LUHMES (cell line): ENCODE measurements around the genes SRMS and ABHD16B.

GRCh38 chr20:63547490-63548056, at the start of gene SRMS:
TSS of gene SRMS (minus strand) at chr20:63547749.
- PRO-cap = no peak

DNA sequence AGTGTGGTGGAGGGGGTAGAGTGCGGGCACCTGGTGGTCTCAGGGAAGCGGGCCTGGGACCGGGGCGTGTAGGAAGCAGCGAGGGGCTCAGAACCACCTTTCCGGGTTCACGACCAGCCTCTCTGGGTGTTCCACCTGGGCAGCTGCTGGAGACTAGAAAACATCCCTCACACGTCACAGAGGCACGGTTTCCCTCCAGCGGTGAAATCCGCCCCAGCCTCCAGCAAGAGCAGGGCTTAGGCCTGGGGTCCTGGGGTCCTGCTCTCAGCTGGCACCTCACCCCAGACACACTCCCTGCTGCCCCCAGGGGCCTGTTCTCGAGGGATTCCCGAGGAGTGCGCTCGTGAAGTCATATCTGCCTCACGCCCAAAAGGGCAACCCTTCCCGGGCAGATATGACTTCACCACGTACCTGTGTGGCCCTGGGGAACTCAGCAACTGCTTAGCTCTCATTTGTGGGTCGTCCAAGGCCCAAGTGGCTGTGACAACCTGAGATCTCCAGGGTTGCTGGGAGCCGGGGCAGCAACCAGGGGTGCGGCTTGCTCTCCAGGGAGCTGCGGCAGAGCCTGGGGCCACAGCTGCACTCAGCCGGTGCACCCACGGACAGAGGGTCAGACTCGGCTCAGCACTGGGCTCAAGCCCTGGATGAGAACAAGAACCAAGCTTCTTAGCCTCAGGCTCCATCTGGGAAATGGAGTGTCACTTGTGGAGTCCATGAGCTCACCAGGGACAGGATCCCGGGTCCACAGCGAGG, 545 bp downstream of the FNDC11 start:
- PRO-cap = no peak

- PRO-cap = no peak
These were observed 9.5 kb downstream of the FNDC11 start for GRCh38 chr20:63563195-63564130.

GRCh38 chr20:63567051-63567776, 6.8 kb downstream of the HELZ2 start:
- PRO-cap = no peak

GRCh38 chr20:63589528-63590580, 15.8 kb upstream of the HELZ2 start:
- PRO-cap = no peak

GRCh38 chr20:63599086-63600188, 25.4 kb upstream of the HELZ2 start:
- PRO-cap = no peak

- PRO-cap = no peak
These were observed 8.4 kb upstream of the GMEB2 start for GRCh38 chr20:63635208-63635711.

- PRO-cap = no peak
These were observed 5.7 kb upstream of the TNFRSF6B start for GRCh38 chr20:63690684-63691136.

DNA sequence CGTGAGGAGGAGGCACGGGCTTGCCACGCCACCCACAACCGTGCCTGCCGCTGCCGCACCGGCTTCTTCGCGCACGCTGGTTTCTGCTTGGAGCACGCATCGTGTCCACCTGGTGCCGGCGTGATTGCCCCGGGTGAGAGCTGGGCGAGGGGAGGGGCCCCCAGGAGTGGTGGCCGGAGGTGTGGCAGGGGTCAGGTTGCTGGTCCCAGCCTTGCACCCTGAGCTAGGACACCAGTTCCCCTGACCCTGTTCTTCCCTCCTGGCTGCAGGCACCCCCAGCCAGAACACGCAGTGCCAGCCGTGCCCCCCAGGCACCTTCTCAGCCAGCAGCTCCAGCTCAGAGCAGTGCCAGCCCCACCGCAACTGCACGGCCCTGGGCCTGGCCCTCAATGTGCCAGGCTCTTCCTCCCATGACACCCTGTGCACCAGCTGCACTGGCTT, 627 bp downstream of the TNFRSF6B start:
- PRO-cap = no peak

- PRO-cap = no peak
These were observed 1.7 kb downstream of the TNFRSF6B start for GRCh38 chr20:63697996-63698760.

- PRO-cap = no peak
These were observed 3.5 kb downstream of the ARFRP1 start for GRCh38 chr20:63704081-63704807.

DNA sequence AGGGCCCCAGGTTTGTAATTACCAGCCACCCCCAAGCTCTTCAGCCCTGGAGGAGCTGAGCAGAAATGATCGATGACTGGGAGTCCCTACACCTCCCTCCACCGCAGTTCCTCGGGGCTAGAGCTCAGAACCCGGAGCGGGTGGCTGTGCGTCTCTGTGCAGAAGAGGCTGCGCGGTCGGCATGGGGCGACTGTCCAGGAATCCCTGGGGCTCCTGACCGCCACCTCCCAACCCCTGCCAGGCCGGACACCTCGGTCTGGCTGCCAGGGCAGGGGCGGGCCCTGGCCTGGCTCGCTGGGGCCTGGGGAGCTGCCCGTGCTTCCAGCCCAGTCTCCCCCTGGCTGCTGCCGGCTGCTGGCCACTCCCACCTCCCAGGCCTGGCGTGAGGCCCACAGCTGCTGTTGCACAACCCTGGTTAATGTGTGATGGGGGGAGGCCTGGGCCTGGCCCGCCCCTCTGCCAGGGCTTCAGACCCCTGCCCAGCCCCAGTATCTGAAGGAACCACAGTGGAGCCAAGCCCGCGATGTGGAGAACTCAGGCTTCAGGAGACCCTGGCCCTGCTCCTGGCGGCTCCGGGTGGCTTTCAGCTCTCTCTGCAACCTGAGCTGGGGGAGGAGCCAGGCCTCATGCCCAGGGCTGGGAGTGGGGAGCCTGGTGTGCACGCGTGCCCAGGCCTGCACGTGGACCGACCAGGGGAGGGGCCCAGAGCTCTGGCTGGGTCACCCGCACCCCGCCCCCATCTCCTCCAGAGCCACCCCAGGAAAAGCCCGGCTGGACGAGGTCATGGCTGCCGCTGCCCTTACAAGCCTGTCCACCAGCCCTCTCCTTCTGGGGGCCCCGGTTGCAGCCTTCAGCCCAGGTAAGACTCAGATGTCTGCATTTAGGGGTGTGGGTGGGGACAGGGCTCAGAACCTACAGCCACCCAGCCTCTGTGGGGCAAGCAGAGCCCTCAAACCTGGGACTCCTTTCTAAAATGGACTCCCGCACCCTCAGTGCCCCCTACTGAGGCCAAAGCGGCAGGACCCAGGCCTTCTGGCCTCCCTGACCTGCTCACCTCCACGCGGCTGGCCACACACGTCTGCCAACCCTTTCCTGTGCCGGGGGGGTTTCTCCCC, 1.4 kb downstream of the SLC2A4RG start:
- PRO-cap = bidirectional peak, plus-strand start at position 497 of the sequence, minus-strand start at position 560 of the sequence; bidirectional peak, plus-strand start at position 632 of the sequence, minus-strand start at position 579 of the sequence

DNA sequence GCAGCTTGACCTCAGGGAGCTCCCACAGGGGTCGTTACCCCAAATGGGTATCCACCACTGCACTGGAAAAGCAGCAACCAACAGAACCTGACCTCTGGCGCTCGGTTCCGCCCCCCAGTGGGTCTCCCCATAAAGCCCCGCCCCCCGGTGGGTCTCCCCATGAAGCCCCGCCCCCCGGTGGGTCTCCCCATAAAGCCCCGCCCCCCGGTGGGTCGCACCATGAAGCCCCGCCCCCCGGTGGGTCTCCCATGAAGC, 11.9 kb downstream of the SLC2A4RG start:
- PRO-cap = no peak

DNA sequence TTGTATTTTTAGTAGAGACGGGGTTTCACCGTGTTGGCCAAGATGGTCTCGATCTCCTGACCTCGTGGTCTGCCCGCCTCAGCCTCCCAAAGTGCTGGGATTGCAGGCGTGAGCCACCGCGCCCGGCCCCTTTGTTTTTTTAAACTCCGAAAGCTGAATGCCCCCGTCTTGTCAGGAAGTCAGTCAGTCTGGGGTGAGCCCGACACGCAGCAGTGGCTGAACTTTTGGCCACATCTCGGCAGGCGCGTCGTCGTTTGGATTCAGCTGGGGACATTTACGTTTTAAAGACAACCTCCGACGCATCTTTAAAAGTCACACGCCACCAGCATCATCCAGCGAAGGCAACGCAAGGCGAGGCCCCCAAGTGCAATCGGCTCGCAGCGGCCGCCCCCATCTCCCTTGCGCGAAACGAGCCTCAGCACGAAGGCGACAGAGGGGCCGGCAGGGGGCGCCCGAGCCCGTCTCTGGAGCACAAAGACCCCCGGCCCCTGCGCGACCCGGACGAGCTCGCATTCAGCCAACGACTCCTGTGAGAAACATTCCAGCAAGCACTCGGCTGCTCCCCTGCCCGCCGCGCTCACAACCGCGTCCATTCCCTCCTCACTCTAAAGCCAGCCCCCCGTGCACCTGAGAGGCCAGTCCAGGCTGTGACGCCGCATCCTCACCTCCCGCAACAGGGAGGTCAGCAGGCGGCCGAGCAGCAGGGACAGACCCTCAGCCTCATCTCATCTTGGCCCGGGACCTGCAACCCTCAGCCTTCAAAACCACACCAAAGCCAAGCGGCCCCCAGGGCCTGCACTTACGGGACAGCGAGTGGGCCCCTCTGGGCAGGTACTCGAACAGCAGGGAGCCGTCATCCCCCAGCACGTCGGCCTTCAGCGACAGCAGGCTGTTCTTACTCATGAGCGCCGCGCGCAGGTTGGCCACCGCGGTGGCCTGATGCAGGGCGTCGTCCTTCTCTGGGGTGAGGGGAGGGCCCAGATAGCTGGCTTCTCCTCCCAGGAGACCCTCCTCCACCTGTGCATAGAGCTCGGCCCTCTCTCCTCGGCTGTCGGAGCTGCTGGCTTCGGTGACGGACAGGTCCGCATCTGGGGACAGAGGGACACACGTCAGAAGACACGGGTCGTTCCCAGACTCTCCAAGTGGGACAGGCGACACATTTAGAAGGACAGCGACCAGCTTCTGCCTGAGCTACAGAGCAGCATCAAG, 35.7 kb downstream of the SLC2A4RG start:
- PRO-cap = no peak

DNA sequence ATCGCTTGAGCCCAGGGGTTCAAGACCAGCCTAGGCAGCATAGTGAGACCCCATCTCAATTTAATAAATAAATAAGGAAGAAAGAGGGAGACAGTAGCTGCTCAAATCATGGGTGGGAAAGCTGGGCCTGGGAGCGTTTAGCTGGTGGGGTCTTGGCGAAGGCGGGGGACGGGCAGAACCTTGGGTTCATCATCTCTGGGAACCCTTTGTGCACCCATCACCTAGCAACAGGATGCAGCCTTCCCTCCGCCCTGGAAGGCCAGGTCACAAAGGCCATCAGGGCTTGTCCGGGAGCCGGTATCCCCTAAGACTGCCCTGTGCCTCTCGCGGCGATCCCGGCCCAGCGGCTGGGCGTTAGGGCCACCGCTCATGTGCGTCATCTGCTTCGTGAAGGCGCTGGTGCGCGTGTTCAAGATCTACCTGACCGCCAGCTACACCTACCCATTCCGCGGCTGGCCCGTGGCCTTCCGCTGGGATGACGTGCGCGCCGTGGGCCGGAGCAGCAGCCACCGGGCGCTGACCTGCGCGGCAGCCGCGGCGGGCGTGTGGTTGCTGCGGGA, at the start of gene ABHD16B:
Gene ABHD16B, plus strand, starts transcription at position 327 of the 560 bp plus-strand sequence.
- PRO-cap = no peak

GRCh38 chr20:63885375-63885959, 9.5 kb upstream of the DNAJC5 start:
- PRO-cap = no peak

DNA sequence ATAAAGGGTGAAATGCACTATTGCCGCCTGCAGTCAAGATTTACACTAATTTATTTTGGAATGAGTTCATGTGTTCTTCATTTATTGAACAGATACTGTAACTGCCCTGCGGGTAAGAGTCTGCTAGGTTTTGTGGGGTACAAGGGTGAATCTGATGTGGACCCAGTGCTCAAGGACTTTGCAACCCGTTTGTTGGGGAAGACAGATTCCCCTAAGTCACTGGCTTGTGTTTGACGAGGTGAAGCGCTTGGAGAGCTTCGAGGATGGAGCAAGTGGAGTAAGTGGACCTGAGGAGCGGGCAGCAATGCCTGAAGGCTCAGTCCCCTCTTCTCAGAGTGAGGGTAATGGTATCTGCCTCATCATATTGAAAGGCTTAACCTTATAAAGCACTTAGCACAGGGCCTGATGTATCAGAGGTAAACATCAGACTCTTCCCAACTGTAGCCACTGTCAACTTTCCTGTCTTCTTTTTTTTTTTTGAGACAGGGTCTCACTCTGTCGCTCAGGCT, 2.4 kb upstream of the DNAJC5 start:
- PRO-cap = no peak

DNA sequence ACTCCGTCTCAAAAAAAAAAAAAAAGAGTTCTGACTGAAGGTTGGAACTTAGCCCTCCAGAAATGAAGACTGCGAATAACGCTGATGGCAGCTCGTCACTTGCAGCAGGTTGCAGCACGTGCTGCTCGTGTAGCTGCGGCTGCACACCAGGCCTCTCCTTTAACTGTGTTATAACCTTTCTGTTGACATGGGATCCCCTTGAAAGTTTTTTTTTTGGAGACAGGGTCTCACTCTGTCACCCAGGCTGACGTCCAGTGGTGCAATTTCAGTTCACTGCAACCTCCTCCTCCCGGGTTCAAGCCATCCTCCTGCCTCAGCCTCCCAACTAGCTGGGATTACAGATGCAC, 26.6 kb downstream of the DNAJC5 start:
- PRO-cap = no peak

GRCh38 chr20:63939466-63940128, 16.6 kb downstream of the UCKL1 start:
- PRO-cap = no peak

DNA sequence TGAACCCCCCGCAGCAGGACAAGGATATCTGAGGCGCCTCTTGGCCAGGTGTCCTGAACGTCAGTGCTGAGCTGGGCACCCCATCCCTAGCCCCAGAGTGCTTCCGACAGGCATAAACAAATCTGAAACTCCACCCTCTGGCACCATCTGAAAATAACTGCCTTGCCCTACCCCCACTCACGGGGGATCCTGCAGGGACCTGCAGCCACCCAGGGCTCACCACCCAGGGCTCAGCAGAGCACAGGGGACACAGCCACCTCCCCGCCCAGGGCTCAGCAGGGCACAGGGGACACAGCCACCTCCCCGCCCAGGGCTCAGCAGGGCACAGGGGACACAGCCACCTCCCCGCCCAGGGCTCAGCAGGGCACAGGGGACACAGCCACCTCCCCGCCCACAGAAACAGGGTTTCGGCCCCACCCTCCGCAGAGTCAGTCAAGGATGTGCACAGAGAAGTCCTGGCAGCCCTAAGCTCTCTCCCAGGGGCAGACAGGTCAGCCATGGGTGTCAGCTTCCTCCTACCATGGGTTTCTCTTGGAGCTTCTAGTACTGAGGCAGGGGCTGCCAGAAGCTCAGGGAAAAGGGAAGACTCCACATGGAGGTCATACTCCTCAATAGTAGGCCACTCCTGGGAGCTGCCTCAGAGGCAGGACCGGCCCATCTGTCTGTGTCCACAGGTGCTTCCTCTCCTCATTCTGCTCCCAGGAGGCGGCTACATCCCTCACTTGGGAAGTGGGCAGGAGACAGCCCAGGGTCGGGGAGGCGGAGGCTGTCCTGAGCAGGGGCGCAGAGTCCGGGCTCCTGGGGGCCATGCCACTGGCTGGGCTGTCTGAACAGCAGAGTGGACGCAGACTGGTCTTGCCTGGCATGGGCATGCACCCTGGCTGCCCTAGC, 4.6 kb downstream of the UCKL1 start:
- PRO-cap = no peak